Spleen (tissue), 7 donors: ENCODE measurements around the gene ZNF334.

DNA sequence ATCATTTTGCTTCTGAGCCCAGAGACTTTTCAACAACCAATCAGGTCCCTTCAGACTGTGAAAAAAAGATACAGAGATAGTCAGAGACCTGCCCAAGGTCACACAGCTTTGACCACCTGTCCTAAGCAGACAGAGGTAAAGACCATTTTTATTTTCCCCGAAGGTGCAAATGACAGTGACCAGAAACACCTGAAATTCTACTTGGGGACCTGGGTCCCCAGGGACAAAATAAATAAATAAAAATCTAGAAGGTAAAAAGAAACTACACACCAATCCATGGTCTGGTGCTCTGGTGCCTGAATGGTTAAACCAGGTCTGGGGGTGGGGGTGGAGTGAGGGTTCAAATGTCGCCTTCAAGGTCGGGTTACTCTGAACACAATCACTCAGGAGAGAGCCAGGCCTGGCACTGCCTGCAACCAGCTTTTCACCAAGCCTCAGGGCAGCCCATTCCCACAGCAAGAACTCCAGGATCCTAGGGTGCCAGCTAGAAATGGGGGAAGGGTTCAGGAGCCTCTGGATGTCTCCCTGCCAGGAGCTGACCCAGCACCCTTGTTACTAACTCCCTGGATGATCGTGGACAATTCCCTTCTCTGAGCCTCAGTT lies 6.8 kb downstream of the SDC4 start:
- PRO-cap, 4 experiments, result no peak in any of the 4 experiments
- RAMPAGE, long total RNA, 4 experiments, result no peak in any of the 4 experiments

DNA sequence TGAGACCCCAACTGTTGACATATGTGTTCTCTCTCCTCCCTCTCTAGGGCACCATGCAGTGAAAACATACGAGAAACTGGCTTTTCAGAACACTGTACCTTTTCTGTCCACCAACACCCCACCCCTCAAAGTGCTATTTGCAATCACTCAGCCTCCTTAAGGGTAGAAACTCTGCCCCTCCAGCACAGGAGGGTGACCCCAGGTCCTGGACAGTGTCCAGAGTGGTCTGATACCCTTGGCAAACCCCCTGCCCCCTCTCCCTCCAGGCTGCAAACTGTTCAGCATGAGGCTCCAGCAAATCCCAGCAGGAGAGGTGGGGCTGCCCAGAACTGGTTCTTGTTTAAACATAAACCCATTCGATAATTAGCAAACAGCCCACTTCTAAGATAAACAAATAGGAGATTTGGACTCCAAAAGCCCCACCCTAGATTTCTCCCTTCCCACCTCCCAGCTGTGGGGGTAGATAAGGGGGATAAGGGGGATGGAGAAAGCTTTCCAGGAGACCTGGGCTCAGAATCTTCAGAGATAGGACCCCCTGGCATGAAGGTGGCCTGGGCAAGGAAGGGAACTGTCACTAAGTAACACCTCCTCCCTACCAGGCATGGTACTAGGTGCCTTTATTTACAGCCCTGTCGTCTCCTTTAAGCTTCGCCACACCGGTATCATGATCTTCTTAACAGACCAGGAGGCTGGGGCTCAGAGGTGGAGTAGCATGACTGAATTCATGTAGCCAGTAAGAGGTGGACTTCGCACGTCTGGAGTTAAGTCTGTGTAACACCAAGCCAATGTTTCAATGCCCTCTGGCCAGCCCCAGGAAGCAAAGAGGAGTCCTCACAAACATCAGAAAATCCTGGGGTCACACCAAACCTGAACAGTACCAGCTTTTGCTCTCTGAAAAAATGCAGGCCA lies 4.8 kb downstream of the SDC4 start:
- PRO-cap, 4 experiments, result no peak in any of the 4 experiments
- RAMPAGE, long total RNA, 4 experiments, result no peak in any of the 4 experiments

GRCh38 chr20:45377159-45377805 lies 843 bp downstream of the TP53TG5 start:
- PRO-cap, 4 experiments, result no peak in any of the 4 experiments
- RAMPAGE, long total RNA, 4 experiments, result no peak in any of the 4 experiments

DNA sequence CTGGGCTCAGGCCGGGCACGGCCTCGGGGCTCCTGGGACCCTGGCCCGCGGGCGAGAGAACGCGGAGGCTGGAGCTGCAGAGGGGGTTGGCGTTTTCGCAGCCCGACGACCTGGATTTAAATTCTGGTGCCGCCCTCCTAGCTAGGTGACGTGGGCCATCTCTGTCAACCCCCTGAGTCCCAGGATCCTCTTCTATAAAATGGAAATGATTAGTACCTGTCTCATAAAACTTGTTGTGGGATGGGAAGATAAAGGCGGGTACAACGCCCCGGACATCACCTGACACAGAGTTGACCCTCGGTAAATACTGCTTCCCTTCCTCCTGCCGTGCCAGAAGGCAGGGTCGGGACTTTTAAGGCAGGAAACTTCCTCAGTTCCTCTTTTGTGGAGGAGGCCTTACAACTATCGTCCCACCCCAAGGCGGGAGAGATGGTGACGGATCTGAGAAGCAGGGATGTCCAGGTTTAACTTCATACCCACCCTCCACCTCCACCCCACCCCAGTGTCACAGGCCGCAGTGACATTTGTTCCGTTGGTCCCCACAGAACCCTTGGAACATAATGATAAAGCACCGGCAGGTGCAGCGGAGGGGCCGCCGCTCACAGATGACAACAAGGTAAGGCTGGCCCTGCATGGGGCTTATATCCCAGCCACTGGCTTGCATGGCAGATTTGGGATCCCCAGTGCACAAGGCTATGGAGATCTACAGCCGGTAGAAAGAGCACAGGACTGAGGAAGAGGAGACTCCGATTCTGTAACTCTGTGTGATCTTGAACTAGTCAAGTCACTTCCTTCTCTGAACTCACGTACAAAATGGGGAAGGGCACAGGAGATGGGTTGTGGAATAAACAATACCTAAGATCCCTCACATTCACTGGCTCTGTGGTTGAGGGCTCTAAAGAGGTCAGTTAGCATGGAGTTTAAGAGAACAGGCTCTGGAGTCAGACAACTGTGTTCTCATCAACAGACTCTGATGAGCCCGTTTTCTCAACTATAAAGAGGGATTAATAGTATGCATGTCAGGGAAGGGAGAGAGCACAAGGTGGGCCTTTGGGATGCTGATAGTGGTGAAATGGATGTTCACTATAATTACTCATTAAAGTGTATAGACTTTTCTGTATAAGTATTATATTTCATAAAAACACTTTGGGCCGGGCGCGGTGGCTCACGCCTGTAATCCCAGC lies 770 bp downstream of the DNTTIP1 start:
- PRO-cap, 4 experiments, result peak in 3 of 4 experiments; most common plus-strand start position 333 of the sequence (in 2); most common minus-strand start position 731 of the sequence (in 3)
- RAMPAGE, long total RNA, 4 experiments, result start-site peak on the plus strand in 2 of 4 experiments, centred at positions 306 to 360 of the sequence, 24 to 52 reads per replicate

DNA sequence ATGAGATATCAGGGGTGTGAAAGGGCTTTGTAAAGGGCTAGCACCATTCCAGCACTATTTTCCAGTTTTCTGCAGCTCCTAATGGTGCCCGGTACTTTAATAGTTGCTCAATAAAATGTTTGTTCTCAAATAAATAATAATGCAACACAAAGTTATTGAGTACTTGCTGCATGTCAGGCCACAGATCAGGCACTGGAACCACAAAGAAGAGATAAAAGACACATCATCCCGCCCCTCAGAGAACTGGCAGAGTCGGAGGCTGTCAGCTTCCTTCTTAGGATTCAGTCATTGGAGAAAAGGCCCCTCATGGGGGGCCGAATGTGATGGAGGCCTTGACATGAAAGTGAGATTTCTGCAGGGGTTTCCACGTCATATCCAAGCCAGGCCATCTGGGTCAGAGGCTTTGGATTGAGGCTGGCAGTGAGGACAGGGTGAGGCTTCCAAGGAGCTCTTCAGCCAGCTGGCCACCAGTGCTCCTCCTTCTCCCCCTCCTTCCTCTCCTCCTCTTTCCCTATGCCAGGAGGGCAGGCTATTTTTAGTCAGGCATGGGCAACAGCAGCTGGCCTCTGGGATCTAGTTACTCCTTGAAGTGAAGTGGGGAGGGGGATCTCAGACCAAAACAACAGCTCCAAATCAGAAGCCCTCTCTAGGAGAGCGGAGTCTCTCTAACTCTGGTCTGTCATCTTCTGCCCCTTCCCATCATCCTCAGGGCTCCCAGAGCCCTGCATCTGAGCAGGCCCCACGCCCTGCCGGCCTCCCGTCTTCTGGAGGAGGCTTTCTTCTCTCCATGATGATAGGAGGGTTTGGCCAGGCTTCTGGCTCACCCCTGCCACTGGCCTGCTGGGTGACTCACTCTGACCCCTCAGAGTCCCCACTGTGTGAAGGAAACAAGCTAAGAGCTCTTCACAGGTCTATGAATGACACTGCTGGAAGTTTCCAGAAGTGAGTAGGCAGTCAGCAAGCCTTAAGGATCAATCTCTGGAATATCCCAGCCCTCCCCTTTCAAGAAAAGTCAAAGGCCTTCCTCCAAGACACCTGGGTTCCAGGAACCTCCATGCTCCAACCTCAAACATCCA lies 695 bp downstream of the TNNC2 start:
- PRO-cap, 4 experiments, result peak in 2 of 4 experiments; most common minus-strand start position 766 of the sequence (in 2)
- RAMPAGE, long total RNA, 4 experiments, result no peak in any of the 4 experiments

GRCh38 chr20:45834729-45835453 lies 1.3 kb downstream of the SNX21 start:
- PRO-cap, 4 experiments, result no peak in any of the 4 experiments
- RAMPAGE, long total RNA, 4 experiments, result no peak in any of the 4 experiments

DNA sequence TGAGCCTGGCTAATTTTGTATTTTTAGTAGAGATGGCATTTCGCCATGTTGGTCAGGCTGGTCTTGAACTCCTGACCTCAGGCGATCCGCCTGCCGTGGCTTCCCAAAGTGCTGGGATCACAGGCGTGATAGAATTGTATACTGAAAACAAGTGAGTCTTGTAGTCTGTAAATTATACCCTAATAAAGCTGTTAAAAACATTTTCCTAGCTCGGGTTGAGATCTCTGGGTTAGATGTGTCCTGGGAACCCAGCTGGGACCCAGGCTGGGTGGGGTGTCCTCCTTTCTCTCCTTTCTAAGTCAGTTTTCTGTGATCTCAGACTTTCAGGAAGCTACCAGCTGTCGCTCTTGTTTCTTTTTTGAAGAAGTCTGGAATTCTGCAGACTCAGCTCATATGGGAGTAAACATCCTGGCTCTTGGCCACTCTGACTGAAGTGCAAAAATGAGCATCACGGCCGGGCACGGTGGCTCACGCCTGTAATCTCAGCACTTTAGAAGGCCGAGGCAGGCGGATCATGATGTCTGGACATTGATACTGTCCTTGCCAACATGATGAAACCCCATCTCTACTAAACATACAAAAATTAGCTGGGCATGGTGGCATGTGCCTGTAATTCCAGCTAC lies 10.0 kb upstream of the PCIF1 start:
- PRO-cap, 4 experiments, result peak in 4 of 4 experiments; most common plus-strand start position 438 of the sequence (in 2); most common minus-strand start position 296 of the sequence (in 3)
- RAMPAGE, long total RNA, 4 experiments, result no peak in any of the 4 experiments

DNA sequence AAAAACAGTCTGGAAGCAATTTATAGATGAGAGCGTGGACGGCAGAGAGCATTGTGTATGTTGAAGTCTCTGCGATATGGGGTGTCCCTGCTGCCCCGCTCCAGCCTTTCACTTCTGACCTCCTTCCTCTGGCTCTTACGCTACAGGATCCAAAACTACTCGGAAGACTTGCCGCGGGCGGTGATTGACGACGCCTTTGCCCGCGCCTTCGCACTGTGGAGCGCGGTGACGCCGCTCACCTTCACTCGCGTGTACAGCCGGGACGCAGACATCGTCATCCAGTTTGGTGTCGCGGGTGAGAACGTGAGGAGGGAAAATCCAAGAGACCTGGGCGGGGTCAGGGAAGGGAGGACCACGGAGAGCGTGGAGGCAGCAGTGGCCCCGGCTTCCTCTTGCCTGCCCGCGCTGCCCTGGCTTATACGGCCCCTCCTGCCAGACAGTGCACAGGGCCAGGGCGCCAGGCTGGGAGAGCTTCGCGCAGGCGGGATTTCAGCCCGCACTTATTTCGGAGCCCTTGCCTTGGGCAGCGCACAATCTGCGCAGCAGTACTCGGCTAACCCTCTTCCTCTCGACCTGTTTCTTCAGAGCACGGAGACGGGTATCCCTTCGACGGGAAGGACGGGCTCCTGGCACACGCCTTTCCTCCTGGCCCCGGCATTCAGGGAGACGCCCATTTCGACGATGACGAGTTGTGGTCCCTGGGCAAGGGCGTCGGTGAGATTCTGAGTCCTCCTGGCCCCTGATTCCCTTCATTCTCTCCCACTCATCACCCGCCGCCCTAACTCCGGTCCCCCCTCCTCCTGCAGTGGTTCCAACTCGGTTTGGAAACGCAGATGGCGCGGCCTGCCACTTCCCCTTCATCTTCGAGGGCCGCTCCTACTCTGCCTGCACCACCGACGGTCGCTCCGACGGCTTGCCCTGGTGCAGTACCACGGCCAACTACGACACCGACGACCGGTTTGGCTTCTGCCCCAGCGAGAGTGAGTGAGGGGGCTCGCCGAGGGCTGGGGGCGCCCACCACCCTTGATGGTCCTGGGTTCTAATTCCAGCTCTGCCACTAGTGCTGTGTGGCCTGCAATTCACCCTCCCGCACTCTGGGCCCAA lies 2.0 kb downstream of the MMP9 start:
- PRO-cap, 4 experiments, result no peak in any of the 4 experiments
- RAMPAGE, long total RNA, 4 experiments, result start-site peak on the plus strand in 1 of 4 experiments, centred at positions 254 to 658 of the sequence, 36 to 66 reads per replicate

- PRO-cap, 4 experiments, result peak in 4 of 4 experiments; most common plus-strand start chr20:46089232 (in 2); most common minus-strand start chr20:46089591 (in 3)
- RAMPAGE, long total RNA, 4 experiments, result no peak in any of the 4 experiments
Observed at GRCh38 chr20:46088698-46089771, 727 bp downstream of the NCOA5 start.

DNA sequence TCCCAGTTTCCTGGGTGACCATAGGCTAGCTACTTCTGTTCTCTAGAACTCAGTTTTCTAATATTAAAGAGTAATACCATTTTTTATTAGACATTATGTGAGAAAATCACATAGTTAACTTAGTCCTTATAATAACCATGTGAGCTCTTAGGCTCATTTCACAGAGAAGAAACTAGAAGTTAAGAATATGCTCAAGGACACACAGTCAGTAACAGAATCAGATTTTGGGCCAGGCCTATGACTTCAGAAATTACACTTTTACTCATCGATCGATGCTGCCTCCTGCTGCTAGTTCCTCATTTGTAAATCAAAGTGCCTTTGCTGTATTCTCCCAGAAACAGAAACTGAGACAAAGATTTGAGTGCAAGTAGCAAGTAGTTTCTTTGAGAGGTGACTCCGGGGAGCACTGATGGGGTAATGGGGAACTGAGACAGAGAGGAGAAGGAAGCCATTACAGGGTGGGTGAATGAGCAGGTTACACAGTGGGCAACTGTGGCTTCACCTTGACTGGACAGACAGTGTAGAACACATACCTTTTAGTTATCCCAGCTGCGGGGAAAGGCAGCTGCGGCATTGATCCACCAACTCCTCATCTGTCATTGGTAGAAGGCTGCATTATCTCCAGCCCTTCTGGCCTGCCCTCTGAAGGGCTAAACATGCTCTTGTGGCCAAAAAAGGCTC lies 9.7 kb upstream of the CD40 start:
- PRO-cap, 4 experiments, result peak in 2 of 4 experiments; most common plus-strand start position 386 of the sequence (in 1)
- RAMPAGE, long total RNA, 4 experiments, result no peak in any of the 4 experiments

DNA sequence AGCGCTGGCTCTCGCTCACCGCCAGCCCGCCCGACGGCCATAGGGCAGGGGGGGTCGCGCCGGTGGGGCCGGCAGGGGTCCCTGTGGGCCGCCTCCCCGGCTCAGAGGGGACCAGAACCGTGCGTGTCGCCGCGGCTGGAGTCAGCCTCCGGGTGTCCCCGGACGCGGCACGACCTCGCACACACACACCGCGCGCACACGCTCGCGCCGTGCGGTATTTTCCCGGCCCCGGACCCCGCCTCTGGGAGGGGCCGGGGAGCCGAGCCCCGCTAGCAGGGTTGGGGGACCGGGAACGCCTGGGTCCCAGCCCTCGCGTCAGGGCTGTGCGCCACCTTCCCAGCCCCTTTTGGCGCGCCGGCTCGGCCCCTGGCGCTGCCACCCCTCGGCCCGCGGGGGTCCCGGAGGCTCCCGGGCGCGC lies 743 bp downstream of the CDH22 start:
- PRO-cap, 4 experiments, result no peak in any of the 4 experiments
- RAMPAGE, long total RNA, 4 experiments, result no peak in any of the 4 experiments

GRCh38 chr20:46350415-46351044 lies 13.7 kb downstream of the SLC35C2 start:
- PRO-cap, 4 experiments, result no peak in any of the 4 experiments
- RAMPAGE, long total RNA, 4 experiments, result no peak in any of the 4 experiments

DNA sequence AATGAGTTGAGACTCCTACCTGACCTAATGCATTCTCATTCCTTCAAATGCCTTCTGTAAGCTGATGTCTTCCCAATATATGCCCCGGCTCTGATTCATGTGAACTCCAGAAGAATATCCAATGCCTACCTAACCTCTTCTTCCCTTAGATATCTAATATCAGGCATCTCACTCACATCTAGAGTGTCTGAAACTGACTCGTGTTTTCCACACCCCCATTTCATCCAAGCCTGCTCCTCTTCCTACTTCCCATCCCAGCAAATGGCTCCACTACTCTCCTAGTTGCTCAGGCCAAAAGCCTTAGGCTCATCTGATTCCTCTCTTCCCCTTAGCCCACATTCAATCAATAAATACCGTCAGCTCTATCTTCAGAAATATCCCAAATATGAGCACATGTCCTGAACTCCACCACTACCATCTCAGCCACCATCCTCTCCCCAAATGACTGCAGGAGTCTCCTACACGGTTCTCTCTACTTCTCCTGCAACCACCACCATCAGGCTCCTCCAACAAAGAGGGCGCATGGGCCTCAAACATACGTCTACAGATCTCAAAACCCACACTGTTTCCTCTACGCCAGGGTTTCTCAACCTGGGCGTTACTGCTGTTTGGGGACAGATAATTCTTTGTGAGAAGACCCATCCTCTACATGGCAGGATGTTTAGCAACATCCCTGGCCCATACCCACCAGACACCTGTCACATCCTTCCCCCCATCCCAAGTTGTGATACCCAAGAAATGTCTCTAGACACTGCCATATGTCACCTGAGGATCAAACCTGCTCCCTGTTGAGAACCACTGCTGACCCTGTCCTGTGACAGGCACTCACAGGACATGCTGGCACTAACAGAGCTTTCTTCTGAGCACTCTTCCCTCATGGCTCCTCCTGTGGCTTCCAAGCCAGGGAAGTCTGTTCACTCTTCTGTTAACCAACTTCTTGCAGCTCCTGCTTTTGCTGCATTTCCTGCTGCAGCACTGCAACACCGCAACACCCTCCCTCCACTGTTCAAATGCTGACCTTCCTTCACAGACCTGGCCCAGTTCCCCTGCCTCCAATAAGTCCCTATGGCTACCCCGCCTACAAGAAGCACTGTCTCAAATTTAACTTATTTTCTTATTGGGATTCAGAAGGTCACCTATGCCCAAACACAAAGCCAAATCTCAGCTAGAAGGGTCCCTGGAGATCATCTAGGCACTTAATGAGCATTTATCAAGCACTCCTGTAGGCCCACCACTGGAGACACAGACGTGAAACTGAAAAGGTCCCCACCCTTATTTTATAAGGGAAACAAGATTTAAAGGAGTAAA lies 2.8 kb downstream of the SLC35C2 start:
- PRO-cap, 4 experiments, result no peak in any of the 4 experiments
- RAMPAGE, long total RNA, 4 experiments, result no peak in any of the 4 experiments

GRCh38 chr20:46365032-46365590 lies 886 bp upstream of the SLC35C2 start:
- PRO-cap, 4 experiments, result no peak in any of the 4 experiments
- RAMPAGE, long total RNA, 4 experiments, result no peak in any of the 4 experiments

DNA sequence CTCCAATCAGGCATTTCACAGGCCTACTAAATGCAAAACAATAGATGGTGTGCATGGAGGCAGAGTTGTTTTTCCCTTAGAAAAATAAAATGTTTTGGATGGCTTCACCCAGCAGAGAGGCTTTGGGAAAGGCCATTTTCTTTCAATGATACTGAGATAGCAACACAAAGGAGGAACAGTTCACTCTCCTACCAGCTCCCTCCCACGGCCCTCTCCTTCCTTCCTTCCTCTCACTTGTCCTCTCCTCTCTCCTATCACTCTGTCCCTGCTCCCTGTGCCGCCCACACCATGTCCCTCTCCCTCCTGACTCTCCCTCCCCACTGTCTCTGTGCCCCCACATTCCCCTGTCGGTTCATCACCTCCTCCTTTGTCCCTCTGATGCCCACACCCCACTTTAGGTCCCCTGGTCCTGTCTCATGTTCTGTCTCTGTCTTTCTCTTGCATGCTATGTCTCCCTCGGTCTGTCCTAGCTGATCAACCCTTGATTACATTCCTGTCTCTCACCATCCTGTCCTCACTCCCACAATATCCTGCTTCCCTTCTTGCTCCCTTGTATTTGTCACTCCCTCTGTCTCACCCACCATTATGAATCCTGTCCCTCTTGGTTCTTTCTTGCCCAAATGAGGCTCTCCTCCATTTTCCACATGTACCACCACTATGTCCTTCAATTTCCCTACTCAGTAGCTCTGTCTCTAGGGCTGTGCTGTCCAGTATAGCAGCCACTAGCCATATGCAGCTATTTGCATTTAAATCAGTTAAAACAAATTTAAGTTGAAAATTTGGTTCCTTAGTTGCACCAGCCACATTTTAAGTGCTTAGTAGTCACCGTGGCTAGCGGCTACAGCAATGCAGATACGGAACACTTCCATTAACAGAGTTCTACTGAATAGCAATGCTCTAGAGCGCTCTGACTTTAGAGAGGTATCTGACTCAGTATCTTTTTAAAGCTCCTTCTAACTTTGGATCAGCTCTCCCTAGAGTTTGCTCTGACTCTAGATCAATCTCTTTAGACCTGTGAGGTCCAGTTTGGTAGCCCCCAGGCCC lies 12.2 kb upstream of the SLC35C2 start:
- PRO-cap, 4 experiments, result no peak in any of the 4 experiments
- RAMPAGE, long total RNA, 4 experiments, result no peak in any of the 4 experiments

DNA sequence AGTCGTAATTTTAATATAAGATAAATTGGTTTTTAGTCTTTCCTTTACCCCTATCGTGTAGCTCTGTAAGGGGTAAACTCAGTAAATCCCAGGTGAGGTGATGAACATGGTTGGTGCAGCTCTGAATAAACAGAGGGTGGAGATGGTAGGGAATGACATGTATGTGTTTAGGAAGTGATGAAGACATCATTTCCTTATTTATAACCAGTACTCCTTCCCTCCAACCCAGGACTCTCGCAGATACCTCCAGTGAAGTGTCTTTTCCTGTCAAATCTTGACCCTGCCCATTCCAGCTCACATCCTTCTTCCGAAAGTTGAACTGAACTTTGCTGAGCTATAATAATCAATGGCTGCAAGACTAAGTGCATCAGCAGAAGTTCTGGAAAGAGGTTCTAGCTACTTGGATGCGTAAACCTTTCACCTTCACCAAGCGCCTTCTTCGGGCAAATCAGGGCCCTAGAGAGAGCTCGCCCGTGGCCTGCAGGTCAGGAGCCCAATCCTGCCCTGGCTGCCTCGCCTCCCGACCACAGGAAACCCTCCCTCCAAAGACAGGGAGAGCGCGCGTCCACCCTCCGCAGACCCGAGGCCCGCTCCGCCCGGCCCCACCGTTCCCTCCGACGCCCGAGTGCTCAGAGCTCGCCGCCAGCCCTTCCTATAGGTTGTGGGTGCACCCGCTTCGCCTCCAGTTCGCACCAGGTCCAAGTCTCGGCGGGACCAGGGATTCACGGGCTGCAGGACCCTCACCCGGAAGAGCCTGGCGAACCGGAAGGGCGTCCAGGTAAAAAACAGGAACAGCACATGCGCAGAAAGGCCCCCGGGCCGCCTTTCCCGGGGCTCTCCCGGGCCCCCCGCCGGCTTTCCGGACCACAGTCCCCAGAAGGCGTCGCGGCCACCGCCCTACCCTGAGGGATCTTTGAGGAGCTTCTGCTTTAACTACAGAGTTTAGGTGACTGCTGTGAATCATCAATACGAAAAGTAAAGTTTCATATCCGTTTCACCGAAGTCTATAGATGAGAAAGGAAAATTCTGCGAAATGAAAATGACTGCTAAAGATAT lies at the start of gene ZNF334:
Gene ZNF334 (minus strand): TSS at position 756 of the 1,056 bp plus-strand sequence.
- PRO-cap, 4 experiments, result peak in 4 of 4 experiments; most common plus-strand start position 825 of the sequence (in 2); most common minus-strand start position 752 of the sequence (in 4)
- RAMPAGE, long total RNA, 4 experiments, result start-site peak on the minus strand in 2 of 4 experiments, centred at position 754 of the sequence, 16 to 28 reads per replicate

- PRO-cap, 4 experiments, result no peak in any of the 4 experiments
- RAMPAGE, long total RNA, 4 experiments, result no peak in any of the 4 experiments
Observed at GRCh38 chr20:46728783-46729227, 19.4 kb downstream of the SLC2A10 start.

- PRO-cap, 4 experiments, result no peak in any of the 4 experiments
- RAMPAGE, long total RNA, 4 experiments, result no peak in any of the 4 experiments
Observed at GRCh38 chr20:46931523-46932252, 37.0 kb downstream of the EYA2 start.

DNA sequence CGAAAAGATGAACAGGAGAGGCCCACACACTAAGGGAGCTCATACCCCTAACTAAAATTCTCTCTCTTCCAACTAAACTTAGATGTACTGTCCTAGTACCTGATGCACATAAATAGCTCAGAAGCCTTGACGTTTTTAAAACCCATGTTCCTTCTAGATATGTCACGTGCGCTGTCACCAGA lies 142.6 kb downstream of the ZMYND8 start:
- PRO-cap, 4 experiments, result no peak in any of the 4 experiments
- RAMPAGE, long total RNA, 4 experiments, result no peak in any of the 4 experiments

DNA sequence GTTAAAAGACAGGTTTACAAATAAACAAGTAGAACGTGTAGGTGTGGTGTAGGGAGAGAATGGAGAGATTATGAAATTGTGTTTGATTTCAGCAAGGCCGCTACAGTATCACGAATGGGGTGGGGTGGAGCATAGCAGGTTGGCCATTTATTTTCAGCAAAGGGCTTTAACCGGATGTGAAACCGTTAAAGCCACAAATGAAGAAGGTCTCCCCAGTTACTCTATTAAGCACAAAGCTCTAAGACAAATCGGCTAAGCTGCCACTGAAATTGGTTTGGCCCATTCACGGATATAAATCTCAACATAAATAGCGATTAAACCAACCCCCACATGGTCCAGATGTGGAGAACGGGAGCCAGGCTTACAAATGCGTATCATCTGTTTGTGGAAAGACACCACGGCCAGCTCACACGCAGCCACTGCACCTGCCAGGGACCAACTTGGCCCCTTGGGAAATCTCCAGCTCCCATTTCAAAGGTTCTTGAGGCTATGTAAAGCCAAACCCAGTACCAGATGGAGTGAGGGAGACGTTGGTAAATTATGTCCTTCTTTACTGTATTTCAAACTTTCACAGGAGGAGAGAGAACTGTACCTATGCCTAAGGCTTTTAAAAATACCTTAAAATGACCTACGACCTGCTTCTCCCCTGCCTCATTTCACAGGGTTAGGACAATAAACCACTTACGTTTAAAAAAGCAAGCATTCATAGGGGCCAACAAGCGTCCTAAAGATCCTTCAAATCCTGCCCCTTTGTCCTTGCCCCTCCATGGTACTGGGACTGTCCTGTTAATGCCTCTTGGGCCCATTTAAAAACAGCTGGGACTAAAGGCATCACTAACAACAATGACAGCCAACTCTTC lies 93.8 kb downstream of the ZMYND8 start:
- PRO-cap, 4 experiments, result peak in 1 of 4 experiments; most common plus-strand start position 233 of the sequence (in 1); most common minus-strand start position 112 of the sequence (in 1)
- RAMPAGE, long total RNA, 4 experiments, result no peak in any of the 4 experiments